ENCODE measurements around the gene IDI1.

- PRO-cap, 2 experiments, result no peak in any of the 2 experiments
Measured at GRCh38 chr10:246272-247108, 111.2 kb downstream of the ZMYND11 start.

DNA sequence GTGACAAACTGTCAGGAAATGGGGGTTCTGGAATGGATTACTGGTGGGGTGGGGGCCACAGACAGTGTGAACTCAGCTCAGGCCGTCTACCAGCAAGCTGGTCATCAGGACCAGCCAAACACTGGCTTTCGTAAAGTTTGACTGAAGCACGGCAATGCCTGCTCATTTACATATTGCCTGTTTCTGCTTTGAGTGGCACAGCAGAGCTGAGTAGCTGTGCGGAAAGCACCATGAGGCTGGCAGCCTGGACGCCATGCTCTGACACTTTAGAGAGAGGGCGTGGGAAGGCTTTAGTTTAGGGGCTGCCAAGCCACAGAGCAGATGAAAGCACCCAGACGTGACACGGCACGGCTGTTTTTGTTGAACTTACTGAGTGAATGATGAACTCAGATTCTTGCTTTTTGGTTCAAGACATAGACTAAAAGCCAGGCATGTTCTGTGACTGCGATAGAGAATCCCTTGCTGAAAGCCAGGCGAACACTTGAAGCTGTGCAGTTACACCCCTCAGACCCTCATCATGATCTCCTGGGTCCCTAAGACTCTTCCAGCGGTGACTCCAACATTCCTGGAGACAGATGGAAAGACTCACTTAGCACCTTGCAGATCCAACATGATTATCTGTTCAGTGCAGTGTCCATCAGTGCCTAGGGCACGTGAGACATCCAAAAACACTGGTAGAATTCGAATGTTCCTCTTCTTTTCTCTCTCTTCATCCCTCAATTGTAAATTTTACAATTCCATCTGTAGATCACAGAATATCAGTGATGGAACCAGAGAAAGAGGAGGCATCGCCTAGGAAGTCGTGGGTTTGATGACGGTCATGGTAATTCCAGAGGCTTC is 182.1 kb downstream of the ZMYND11 start:
- PRO-cap, 2 experiments, result no peak in any of the 2 experiments

- PRO-cap, 2 experiments, result no peak in any of the 2 experiments
Measured at GRCh38 chr10:373047-373473, 237.8 kb downstream of the ZMYND11 start.

DNA sequence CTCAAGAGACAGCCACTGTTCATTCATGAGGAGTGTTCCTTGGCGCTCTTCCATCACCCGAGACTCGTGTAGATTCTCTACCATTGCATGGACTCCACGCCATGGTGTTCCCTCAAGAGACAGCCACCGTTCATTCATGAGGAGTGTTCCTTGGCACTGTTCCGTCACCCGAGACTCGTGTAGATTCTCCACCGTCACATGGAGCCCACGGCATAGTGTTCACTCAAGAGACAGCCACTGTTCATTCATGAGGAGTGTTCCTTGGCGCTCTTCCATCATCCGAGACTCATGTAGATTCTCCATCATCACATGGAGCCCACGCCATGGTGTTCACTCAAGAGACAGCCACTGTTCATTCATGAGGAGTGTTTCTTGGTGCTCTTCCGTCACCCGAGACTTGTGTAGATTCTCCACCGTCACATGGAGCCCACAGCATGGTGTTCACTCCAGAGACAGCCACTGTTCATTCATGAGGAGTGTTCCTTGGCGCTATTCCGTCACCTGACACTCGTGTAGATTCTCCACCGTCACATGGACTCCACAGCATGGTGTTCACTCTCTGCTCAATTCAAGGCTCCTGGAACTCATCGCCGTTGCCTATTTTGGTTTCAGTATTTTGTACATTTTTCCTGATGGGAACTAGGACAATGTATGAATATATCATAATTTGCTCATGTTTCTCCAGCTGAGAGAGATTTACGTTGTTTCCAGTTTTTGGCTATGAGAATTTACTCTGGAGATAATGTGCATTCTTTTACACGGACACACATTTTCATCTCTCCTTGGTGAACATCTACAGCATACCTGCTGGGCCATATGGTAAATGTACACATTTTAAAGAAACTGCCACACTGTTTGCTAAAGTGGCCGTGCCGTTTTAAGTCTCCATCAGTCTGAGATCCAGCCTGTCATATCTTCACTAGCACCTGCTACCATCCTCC is 245.1 kb downstream of the DIP2C start:
- PRO-cap, 2 experiments, result no peak in any of the 2 experiments

DNA sequence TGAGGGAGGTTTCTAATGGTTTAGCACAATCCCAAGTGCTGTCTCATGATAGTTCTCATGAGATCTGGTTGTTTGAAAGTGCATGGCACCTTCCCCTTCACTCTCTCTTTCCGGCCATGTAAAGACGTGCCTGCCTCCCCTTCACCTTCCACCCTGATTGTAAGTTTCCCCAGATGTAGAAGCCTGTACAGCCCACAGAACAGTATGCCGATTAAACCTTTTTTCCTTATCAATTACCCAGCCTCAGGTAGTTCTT is 78.4 kb downstream of the DIP2C start:
- PRO-cap, 2 experiments, result no peak in any of the 2 experiments

DNA sequence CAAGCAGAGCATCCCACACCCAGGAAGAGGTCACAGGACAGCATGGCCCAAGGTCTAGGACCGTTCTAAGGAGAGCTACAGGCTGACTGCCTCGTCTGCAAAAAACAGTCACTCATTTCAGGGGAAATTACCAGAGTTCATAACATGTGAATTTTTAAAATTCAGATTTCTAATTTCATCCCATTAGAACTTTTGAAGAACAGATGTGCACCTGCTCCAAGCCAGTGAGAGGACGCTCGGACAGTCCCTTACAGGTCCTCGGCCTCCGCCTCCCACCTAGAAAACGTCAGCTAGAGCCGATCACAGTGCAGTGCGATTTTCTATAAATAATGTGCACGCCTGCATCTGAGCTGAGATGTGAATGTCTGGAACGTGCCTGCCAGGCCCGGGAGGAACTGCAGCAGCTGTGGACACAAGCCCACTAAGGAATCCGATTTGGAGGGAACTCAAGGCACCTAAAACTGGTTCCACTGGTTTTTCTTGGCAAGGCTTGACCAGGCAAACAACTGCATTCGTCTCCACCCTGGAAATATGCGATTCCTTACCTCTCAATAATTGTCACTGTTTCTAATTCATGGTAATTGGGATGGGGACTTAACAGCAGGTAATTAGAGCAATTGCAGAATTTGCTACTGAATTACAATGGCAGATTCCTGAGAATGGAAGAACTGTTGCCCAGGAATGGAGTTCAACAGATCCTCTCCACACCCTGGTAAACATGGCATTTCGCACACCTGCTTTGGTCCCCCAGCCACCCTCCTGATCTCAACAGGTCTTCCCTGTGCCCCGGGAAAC is 76.2 kb downstream of the DIP2C start:
- PRO-cap, 2 experiments, result no peak in any of the 2 experiments

DNA sequence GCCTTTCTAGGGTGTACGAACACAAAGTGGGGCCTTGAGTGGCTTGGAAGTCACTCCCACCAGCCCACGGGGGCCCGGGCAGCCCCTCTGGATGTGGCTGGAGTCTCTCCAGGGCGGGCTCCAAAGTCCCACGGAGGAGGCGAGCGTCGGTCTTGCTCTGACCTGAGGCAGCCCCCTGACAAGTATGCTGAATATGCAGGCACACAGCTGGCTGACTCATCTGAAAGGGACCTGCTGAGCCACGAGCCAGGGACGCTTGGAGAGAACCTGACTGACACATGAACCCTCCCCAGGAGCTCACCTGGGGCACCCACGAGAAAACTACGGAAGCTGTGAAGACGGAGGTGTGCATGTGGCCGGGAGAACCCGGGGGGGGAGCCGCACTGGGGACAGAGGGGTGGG is 65.0 kb downstream of the DIP2C start:
- PRO-cap, 2 experiments, result no peak in any of the 2 experiments

DNA sequence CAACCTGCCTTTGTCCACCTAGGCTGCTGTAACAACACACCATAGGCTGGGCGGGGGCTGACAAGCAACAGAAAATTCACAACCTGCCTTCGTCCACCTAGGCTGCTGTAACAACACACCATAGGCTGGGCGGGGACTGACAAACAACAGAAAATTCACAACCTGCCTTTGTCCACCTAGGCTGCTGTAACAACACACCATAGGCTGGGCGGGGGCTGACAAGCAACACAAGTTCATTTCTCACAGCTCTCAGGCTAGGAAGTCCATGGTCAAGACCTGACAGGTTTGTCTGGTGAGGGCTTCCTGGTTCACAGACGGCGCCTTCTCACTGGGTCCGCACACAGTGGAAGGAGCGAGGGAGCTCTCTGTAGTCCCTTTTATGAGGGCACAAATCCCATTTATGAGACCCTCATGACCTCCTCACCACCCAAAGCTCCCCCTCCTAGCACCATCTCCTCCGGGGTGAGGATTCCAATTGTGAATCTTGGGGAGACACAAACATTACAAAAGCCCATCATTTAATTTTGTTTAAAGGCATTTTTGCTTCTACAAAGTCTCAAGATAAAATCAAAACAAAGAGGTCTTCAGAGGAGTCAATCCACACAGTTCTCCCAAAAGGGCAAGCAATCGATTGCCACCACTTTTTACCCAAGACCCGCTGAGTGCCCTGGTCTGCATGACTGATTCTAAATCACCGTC is 52.1 kb downstream of the DIP2C start:
- PRO-cap, 2 experiments, result no peak in any of the 2 experiments

GRCh38 chr10:650486-651551 is 38.6 kb downstream of the DIP2C start:
- PRO-cap, 2 experiments, result no peak in any of the 2 experiments

- PRO-cap, 2 experiments, result no peak in any of the 2 experiments
Measured at GRCh38 chr10:690410-691109, 1.1 kb upstream of the DIP2C start.

GRCh38 chr10:814557-815415 is 116.7 kb downstream of the LARP4B start:
- PRO-cap, 2 experiments, result no peak in any of the 2 experiments

DNA sequence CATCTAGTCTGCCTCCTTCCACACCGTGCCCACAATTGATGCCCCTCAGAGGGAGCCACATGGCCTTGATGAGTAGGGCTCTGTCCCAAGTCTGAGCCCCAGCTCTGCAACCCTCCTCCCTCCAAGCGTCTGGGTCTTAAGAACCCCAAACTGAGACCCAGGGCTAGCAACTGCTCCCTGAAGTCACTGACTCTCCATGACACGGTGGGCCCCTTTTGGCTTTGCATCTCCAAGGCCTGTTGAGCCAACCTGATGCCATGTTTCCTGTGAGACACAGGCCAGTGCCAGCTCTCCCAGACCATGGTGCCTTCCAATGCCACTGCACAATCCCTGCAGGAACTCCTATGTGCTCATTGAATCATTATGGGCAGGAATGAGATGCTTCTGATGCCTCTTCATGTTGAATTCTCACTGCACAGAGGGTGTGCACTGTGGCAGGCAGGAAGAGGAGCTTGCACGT is 107.9 kb downstream of the LARP4B start:
- PRO-cap, 2 experiments, result no peak in any of the 2 experiments

- PRO-cap, 2 experiments, result no peak in any of the 2 experiments
Measured at GRCh38 chr10:916551-916936, 15.0 kb downstream of the LARP4B start.

- PRO-cap, 2 experiments, result no peak in any of the 2 experiments
Measured at GRCh38 chr10:985431-986008, 2.7 kb upstream of the GTPBP4 start.

- PRO-cap, 2 experiments, result peak in 2 of 2 experiments; most common plus-strand start chr10:1015946 (in 1); most common minus-strand start chr10:1015840 (in 2)
Measured at GRCh38 chr10:1015477-1016109, 10.1 kb downstream of the IDI2 start.

GRCh38 chr10:1022441-1022897 is 3.2 kb downstream of the IDI2 start:
- PRO-cap, 2 experiments, result no peak in any of the 2 experiments

DNA sequence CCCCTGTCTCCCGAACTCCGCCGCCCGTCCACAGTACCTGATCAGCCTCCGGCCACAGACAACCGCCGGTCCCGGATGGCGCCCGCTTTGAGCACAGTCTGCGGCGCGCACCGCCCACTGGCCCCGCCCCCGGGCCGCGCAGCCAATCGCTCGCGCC is 214 bp downstream of the IDI1 start:
- PRO-cap, 2 experiments, result peak in 2 of 2 experiments; most common minus-strand start position 60 of the sequence (in 1)

- PRO-cap, 2 experiments, result peak in 2 of 2 experiments; most common plus-strand start chr10:1049095 (in 2); most common minus-strand start chr10:1049118 (in 1)
Measured at GRCh38 chr10:1048984-1050114, at the start of gene IDI1. IDI1 (minus strand) TSS chr10:1049119.

GRCh38 chr10:1050476-1051297 is 1.8 kb upstream of the IDI1 start:
- PRO-cap, 2 experiments, result no peak in any of the 2 experiments

GRCh38 chr10:1063250-1063870 is 7.2 kb downstream of the WDR37 start:
- PRO-cap, 2 experiments, result no peak in any of the 2 experiments